ENCODE measurements around the genes SFTPA1 and PLAC9.

- PRO-cap, result no peak
Measured at GRCh38 chr10:79349389-79350742, 2.6 kb downstream of the PPIF start.

DNA sequence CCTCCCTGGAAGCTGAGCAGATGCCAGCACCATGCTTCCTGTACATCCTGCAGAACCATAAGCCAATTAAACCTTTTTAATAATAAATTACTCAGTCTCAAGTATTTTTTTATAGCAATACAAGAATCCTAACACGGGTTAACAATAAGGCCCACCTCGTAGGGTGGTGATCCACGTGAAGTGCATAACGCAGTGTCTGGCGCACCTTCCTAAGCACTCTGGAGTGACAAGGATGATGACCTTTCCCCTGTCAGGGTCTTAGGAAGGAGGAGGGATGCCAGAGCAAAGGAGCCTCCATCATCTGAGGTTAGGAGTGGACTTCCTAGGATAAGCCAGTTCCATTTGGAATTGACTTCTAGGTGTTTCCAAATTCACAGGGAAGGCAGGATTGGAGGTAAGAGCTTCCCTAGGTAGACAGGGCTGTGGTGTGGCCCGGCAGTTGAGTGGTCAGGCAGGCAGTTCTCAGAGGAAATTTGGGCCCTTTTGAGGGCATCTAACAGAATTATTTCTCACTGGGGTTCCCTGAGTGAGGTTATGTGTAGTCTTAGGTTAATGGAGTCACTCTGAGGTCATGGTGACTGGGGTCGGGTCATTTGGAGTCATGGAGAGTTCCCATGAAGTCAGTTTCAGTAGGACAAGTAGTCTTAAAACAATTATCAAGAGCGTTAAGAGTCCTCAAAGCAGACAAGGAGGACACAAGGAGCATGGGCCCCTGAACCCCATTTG is 8.1 kb downstream of the PPIF start:
- PRO-cap, result no peak

- PRO-cap, result no peak
Measured at GRCh38 chr10:79446070-79447268, 1.0 kb upstream of the ZCCHC24 start.

DNA sequence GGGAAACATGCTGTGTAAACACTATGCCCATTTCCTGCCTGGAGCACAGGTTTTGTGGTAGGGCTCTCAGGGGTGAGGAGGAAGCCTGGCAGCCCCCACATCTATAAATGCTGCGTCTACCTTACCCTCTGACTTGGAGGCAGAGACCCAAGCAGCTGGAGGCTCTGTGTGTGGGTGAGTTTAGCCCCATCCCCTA is at the start of gene SFTPA1:
Gene SFTPA1 (plus strand): TSS at position 131 of the 196 bp plus-strand sequence.
- PRO-cap, result no peak

GRCh38 chr10:79715090-79715304 is 12.0 kb downstream of the NUTM2B start:
- PRO-cap, result no peak

DNA sequence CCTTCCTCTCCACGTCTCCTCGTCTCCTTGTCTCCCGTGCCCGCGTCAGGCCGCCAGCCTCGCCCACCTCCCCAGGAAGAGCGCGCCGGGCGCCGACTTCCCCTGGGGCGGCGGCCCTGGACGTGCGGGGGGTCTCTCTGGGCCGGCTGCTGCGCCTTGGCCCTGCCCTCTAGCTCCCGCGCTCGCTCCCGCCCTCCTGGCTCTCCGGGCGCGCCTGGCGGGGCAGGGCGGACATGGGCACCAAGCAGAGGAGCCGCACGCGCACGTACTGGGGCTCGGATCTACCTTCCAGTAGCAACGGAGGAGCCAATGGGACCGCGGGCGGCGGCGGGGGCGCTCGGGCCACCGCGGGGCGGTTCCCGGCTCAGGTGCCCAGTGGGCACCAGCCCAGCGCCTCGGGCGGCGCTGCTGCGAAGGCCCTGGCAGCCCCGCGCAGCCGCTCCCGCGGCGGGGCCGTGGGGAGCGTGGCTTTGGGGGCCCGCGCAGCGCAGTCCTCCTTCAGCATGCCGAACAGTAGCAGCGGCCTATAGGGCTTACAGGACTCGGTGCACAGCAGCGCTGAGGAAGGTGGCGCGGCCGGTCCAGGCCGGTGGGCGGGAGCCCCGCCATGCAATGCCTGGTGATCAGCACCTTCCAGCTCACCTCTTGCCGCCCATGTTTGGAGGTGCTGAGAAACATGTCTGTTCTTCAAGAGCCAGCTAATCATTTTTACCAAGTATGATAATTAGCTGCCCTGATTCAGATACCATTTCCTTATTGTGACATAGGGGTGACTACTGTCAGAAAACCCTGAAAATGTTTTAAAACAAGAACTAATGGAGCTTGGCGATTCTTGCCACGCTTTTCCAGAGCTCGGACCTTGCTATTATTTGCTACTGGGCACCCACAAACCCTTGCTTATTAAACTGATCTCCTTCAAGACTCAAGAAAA is 33.3 kb upstream of the SFTPD start:
- PRO-cap, result no peak

- PRO-cap, result bidirectional peak, plus-strand start at chr10:80132730, minus-strand start at chr10:80132575
Measured at GRCh38 chr10:80132083-80132951, at the start of gene PLAC9. TSS of gene PLAC9 (plus strand) at chr10:80132730.

DNA sequence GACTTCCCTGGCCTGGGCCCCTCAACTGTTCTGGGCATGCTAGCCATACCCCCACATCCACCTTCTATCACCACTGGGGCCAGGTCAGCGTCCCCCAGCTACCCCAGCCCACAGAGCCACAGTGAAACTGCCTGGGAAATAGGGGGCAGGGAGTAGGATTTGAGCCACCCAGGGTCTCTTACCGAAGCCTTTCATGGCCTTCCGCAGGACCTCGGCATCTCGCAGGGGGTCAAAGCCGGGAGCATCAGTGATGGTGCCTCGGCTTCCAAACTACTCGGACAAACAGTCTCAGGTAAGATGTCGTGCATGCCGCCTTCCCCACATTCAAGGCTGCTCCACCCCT is 34.5 kb downstream of the PLAC9 start:
- PRO-cap, result no peak

DNA sequence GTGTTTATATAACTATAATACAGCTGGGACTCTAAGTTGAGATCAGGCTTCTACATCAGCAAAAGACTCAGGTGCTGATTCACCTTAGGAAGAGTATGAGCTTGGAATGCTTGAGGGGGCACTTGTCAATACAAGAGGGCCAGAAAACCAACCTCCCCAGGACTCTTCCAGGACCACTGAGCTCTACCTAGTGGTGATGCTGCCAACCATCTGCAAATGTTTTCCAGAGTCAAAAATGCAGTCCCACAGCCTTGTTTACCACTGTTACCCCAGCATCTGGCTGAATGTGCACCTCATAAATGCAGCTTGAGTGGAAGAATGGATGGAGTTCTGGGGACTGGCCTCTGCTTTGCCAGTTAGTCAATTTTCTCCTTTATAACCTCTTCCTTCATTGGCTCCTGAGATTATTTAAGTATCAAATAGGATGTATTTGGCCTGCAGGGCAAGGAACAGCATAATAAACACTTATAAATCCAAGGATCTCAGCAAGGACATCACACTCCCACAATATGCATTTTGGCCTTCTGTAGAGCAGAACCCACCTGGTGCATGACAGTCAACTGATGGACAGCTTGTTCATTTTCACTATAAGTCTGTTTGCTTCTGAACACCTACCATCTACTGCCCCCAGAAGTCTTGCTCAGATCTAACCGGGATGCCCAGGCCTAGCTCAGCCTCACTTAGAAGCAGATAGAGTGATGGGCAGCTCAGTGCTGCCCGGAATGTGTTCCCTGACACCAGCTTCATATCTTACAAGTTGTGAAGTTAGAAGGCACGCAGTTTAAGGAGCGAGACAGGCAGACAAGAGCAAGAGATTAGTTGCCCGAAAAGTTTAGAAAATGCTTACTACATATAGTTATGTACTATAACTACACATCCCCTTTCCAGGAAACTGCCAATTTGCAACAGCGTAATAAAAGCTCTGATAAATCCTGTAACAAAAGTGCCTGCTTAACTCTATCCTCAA is 20.5 kb downstream of the ANXA11 start:
- PRO-cap, result no peak

GRCh38 chr10:80271000-80271448 is 18.4 kb downstream of the MAT1A start:
- PRO-cap, result no peak

- PRO-cap, result no peak
Measured at GRCh38 chr10:80272690-80273494, 16.6 kb downstream of the MAT1A start.

DNA sequence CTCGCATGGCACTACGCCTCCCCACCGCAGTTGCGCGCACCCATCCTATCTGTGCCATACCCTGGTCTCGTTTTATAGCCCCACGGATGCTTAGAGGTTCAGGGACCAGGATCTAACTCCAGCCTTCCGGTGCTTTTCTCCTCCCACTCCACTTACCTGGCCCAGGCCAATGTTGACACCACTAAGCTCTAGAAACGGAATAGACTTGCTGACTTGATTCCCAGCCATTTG is 15.6 kb downstream of the MAT1A start:
- PRO-cap, result no peak

- PRO-cap, result no peak
Measured at GRCh38 chr10:80286079-80286733, 3.3 kb downstream of the MAT1A start.

DNA sequence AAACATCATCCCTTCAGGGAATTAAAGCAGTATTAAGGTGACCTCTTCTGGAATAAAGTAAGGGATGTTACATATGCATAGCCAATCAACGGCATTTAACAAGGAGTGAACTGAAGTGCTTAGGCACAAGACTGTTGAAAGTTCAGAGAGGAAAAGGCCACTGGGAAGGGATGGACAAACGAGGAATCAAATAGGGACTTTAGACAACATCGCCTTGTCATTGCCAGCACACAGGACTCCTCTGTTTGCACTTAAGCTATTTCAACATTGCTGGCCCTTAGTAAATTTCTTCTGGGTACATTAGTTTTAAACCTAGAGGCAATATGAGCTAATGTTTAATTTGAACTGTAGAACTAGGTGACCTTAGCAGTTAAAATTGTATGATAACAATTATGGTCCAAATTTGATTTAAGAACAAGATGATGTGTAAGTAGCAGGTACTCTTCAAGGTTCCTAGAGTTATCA is 1.4 kb upstream of the MAT1A start:
- PRO-cap, result no peak

- PRO-cap, result no peak
Measured at GRCh38 chr10:80333901-80334314, 22.6 kb downstream of the DYDC1 start.

- PRO-cap, result no peak
Measured at GRCh38 chr10:80456166-80456700, 2.1 kb downstream of the TSPAN14 start.

DNA sequence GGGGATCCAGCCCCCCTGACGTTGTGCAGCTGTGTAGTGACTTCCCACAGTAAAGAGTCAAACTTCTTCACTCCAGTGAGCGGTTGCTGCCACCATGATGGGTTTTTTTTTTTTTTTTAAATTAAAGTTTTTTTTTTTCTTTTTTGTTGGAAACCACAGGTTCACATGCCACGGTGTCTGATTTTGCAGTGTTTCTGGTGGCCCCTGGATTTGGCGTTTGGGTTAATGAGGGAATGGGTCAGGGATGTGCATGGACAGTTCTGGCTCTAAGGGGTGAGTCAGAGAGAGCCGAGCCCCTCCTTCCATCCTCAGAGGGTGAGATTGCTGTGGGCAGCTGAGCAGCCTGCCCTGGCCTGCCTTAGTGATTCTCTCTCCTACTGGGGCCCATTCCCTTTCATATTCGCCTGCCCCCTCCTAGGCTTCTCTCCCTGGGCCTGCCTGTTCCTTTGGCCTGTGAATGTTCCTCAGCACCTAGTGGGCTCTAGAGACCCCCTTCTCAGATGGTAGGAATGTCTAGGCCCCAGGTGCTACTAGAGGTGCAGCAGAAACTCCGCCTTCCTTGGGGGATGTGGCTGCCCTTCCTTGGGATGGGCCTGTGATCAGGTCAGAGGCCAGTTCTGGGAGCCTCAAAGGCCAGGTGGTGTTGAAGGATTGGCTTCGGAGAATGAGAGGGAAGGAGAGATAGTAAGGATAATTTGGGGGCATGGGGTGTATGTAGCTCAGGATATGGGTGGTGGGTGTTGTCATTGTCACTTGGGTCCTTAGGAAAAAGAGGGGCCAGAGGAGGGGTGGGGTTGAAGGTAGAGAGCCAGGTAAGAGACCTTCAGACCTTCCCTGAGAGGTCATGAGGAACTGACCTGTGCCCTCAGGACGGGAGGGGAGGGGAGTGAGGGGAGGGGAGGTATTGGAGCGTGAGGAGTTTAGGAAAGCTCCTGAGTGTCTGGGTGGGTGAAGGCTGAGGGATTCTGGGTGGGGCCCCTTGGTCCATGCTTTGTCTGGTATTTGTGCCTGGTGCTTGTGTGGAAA is 19.8 kb downstream of the TSPAN14 start:
- PRO-cap, result no peak

- PRO-cap, result no peak
Measured at GRCh38 chr10:80487553-80488652, 33.8 kb downstream of the TSPAN14 start.

DNA sequence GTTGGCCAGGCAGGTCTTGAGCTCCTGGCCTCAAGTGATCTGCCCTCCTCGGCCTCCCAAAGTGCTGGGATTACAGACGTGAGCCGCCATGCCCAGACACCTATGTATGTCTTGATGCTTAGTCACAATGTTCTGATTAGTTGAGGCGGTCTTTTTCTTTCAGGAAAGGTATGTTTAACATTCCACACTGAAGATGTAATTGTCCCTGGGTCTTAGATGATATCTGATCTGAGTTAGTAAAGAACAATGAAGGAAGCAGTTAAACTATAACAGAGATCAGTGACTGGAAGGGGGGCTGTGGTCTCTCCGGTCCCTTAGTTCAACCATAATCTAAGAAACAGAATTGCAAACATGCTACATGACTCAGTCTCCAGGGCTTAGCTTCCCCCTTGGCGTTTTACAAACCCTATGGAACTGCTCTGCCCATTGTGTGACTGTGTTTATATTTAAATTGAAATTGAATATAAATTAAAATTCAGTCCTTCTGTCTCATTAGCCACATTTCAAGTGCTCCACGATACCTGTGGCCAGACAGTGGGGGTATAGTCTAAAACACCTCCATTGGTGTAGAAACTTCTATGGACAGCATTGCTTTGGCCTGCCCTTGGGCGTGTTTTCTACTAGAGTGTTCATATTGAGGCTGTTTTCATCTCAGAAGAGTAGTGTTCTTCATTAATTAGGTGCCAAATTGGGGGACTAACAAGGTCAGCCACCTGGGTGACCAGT is 31.4 kb upstream of the SH2D4B start:
- PRO-cap, result no peak

- PRO-cap, result no peak
Measured at GRCh38 chr10:80520328-80521603, 16.9 kb upstream of the SH2D4B start.

Data from aorta (tissue), 1 donor.